Fibroblast of the aortic adventitia (primary cell): Measurements from ENCODE around the gene OR2T35.

GRCh38 chr1:247818803-247819367 lies 5.0 kb downstream of the OR14A16 start:
- CAGE, long polyA plus RNA: no peak

GRCh38 chr1:248645002-248645501 lies at the start of gene OR2T35:
TSS of gene OR2T35 (minus strand) at chr1:248645278.
- CAGE, long polyA plus RNA: no peak

- CAGE, long polyA plus RNA: no peak
These were observed 9.5 kb downstream of the ZNF692 start for GRCh38 chr1:248848924-248850241.

GRCh38 chr1:248852608-248853692 lies 5.9 kb downstream of the ZNF692 start:
- CAGE, long polyA plus RNA: no peak

DNA sequence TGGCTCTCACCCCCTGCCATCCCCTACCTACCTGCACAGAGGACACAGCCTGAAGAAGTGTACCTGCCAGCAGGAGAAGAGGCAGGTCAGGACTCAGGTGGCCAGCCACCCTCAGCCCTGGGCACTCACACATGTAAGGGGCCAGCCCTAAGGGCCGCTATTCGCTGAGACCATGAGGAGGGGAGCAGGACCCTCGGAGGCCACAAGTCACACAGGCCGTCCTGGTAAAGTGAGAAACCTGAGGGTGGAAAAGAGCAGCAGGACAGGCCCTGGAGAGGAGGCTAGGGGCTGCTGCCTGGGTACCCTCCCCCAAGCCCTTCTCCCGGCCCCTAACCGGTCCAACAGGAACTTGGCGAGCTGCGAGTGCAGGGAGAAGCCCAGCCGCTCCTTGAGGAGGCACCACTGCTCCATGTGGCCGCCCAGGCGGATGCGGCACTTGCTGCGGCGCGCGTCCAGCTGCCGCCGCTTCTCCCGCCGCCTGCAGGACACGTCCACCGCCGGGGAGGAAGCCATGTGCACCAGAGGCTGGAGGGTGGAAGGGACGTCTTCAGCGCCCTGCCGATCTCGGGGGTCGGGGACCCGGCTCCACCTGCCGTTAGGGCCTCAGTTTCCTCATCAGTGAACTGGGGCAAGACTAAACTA lies 967 bp downstream of the ZNF692 start:
- CAGE, long polyA plus RNA: no peak